Anterior vena cava (tissue), 1 donor: ENCODE measurements around a stretch of chr16.

DNA sequence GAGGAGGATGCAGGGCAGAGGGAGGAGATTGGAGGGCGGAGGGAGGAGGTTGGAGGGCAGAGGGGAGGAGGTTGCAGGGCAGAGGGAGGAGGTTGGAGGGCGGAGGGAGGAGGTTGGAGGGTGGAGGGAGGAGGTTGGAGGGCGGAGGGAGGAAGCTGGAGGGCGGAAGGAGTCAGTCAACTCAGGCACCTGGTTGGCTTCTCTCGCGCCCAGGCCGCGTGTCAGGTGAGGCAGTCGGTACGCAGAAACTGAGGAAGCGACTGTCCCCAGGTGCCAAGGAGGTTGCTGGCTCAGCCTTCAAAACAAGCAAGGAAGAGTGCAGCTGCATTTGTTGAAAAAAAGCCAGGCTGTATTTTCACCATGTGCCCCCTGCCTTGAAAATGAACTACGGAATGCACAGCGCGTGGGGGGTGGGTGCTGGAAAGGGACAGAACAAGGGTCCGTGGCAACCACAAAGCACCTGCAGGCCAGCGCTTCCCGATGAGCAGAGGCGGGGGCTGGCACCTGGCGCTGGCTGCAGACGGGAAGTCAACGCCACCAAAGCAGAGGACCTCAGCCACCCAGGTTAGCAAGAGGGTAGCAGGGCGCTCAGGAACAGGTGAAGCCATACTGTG, 64.9 kb downstream of the KLHDC4 start:
- PRO-cap, result no peak

GRCh38 chr16:87762276-87763258, 3.2 kb downstream of the KLHDC4 start:
- PRO-cap, result no peak

DNA sequence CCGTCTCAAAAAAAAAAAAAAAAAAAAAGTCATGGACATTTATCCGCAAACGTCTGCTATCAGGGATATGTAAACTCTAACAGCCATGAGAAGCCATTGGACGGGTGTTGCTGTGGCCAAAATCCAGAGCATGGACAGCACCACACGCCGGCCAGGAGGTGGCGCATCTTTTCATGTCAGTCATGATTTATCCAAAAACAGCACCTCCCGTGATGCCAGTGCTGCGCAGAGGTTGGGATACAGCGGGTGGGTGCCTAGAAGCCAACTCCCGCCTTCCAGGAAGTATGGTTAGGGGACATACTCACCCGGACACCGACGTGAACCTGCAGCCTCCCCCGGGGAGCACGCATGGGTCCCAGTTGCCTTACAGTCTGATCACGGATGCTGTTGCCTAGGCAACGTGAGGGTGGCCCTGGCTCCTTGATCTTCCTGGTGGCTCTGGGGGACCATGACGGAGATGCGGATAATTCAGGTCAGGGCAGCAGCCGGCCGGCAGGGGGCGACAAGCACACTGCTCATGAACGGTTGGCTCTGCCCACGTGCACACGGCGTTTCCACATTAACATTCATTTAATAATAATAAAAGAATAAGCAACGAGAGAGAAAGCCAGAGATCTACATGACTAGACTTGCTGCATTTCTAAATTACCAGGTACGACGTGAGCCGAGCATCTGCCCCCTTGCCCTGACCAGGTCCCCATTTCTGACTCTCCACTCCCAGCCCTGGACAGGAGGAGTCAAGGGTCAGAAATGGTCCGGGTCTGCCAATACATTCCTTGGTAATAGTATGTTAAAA, 12.0 kb upstream of the KLHDC4 start:
- PRO-cap, result no peak

DNA sequence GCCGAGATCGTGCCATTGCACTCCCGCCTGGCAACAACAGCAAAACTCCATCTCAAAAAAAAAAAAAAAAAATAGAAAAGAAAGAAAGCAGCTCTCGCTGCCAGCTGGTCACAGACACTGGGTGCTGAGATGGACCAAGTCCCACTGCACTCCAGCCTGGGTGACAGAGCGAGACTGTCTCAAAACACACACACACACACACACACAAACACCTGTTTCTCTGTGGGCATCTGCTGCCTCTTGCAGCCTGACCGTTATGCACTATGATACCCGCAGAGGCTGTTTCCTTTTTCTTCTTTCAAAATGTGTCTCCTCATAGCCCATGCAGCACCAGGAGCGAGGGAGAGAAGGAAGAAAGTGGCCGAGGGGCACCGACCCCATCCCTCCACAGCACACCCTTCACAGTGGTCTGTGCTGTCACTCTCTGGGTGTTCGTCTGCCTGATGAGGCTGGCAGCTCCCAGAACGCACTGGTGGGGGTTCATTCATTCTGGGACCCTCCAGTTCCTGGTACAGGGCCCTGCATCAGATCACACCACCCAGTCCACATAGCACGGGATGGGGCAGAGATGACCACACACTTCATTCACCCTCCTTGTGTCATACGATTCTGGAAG, 37.0 kb upstream of the KLHDC4 start:
- PRO-cap, result no peak

DNA sequence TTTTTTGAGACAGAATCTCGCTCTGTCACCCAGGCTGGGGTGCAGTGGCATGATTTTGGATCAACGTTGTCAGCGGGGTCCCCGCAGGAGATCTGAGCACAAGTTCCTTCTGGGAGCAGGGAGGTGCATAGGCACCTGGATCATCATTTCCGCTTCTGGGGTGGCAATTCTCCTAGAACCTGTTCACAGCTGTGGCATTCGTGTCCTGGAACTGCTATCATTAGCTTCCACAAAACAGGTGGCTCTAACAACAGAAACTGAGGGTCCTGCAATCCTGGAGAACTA, 43.3 kb upstream of the KLHDC4 start:
- PRO-cap, result no peak

DNA sequence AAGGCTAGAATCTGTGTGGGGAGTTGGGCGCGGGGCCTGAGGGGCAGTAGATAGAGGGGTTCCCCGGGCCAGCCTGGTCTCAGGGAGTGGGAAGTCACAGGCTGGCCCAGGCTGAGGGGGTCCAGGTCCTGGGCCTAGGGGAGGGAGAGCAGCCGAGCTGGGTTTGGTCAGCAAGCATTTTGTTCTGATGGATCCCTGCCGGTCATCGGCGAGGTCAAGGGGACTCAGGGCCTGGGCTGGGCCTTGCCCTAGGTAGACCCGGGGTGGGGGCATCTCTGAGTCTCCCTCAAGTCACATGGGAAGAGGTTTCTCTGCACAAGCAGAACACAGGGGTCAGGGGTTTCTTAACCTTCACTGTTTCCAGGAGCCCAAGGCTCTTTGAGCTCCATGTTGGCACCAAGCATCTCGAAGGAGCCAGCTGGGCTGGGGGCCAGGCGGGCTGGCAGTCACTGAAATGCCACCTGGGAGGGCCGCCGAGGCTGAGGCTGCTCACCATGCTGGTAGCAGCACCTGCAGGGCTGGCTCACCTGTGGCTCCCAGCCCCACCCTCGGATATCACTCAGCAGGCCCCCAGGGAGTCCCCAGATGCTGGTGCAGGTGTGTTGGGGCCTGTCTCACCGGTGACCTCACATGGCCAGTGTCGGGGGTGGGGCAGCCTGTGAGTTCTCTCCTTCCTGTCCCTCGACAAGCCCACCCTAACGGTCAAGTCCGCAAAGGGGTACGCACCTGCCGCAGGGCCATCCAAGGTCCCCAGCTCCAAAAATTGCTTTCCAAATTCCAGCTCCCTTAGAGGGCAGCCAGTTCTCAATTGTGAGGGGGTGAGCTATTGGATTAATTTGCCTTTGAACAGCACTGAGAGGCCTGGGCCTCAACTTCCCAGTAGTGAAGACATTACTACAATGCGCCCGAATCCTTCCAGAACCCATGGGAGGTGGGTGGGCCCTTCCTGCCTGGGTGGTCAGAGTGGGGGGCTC, 40.9 kb downstream of the SLC7A5 start:
- PRO-cap, result no peak

DNA sequence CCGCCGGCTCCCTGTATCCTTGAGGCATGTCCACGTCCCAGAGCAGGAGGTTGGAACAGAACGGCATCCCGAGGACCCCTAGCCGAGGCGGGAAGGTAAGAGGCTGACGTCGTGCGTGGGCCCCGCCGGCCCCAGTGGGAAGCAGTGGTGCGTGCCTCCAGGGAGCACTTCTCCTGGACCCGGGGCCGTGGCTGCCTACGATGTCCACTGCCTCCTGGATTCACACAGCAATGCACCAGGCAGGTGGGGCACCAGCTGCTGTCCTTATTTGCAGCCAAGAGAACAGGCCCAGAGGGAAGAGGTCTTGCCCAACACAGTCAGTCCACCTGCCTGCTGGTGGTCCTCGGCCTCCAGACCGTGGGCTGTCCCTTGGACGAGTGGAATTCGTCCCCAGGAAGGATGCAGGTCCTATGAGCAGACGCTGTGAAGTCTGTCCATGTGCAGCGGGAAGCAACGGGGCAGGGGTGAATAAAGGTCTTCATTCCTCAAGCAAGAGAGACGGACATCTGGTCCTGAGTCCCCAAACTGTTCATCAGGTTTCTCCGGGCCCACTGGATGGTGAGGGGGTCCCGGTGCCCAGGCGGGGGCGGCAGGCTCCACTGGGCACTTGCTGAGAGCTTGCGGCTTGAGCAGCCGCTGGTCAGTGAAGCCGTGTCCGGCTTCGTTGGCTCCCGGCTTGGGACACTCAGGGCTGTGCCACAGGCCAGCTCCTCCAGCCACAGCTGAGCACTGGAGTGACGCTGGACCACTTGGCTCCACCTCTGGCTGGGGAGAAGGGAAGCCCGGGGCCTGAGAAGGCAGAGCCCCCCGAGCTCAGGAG, 38.3 kb downstream of the SLC7A5 start:
- PRO-cap, result no peak

GRCh38 chr16:87842357-87842959, 26.8 kb downstream of the SLC7A5 start:
- PRO-cap, result no peak

GRCh38 chr16:87851243-87852104, 17.8 kb downstream of the SLC7A5 start:
- PRO-cap, result no peak

GRCh38 chr16:87870403-87871283, 1.3 kb upstream of the SLC7A5 start:
- PRO-cap, result no peak

GRCh38 chr16:87921386-87921943, 14.9 kb downstream of the CA5A start:
- PRO-cap, result no peak

GRCh38 chr16:87952141-87952744, 1.0 kb downstream of the BANP start:
- PRO-cap, result no peak

DNA sequence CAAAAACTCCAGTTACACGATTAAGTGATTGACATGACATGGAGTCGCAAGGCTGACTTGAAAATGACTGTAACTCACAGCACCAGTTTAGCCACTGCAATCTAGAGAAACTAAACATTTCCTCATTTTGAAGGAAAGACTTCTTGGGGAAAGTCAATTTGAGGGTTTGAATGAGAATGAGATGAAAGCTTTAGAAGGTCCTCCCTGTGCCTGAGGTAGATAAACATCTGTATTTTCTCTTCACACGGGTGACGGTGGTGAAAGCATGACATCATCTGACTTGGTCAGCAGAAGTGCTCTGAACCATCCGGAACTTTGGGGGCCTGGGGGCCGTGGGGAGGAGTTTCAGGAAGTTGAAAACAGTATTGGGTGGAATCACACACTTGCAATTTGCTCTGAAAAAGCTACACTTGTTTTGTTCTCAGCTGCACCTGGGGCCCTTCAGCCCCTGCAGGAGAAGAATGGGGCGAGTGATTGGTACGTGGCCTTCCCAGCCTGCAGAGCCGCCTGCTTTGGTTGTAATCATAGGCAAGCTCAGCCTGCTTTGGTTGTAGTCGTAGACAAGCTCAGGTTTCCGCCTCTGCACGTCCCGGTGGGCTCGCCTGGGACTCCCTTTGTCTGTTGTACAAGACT, 5.0 kb downstream of the BANP start:
- PRO-cap, result no peak

- PRO-cap, result no peak
These were observed 5.7 kb downstream of the BANP start for GRCh38 chr16:87956780-87957416.

DNA sequence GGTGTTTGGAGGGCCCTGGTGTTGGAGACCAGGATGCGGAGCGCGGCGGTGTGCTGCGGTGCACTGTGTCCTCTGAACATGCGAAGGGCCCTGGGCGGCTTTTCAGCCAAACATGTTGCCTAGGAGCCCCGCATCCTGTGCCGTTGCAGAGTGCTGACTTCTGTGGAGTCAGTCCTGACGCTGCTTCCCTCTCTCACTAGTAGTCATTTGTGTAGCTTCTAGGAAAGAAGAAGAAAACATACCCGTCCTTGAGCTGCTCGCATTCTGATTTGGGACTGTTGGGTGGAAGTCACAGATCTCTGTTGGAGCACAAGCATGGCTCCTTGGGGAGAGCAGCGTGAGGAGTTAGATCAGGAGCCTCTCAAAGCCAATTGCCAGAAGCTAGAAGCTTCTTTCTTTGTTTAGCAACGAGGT, 42.8 kb downstream of the BANP start:
- PRO-cap, result no peak

- PRO-cap, result no peak
These were observed 92.9 kb downstream of the BANP start for GRCh38 chr16:88043999-88044635.

DNA sequence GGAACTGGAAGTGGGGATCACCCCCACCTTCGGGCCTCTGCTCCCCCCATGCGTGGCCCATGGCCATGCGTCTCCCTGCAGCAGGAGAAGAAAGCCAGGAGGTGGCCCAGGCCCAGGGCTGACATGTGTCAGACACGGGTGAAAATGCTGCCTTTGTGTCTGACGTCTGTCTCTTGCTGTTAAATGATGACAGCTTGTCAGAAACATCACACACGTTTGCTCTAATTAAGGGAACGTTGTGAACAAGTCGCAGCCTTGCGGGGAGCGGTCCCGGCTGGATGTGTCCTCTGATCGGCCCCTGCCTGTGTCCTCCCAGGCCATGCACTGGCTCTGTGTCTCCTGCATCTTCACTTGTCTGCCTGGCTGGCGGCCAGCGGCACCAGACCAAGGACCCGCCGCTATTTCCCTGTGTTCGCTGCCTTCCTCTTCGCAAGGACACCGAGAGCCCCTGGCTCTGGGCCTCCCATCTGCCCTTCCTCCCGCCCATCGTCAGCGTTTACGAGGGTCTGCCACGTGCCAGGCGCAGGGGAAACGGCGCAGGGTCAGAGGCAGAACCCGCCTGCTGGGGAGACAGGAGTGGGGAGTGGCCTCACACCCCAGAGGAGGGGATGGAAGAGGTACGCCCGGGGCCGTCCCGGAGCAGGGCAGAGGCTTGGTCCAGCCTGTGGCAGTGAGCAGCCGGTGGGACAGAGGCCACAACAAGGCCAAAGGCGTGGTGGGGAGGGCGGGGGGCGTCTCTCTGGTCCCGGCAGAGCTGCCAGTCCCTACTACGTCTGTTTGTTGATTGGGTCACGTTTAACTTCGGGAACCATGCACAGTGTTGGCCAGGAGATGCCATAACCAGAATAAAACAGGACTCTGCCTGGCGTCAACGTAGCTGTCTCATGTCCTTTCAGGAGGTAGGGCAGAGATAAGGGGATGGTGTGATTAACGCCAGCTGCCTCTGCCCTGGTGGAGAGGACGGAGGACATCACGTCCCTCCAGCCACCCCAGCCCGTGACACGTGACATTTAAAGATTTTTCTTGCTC, 192.6 kb downstream of the BANP start:
- PRO-cap, result no peak

GRCh38 chr16:88234231-88235436, 148.1 kb upstream of the ZNF469 start:
- PRO-cap, result bidirectional peak, plus-strand start at chr16:88234934, minus-strand start at chr16:88234716

DNA sequence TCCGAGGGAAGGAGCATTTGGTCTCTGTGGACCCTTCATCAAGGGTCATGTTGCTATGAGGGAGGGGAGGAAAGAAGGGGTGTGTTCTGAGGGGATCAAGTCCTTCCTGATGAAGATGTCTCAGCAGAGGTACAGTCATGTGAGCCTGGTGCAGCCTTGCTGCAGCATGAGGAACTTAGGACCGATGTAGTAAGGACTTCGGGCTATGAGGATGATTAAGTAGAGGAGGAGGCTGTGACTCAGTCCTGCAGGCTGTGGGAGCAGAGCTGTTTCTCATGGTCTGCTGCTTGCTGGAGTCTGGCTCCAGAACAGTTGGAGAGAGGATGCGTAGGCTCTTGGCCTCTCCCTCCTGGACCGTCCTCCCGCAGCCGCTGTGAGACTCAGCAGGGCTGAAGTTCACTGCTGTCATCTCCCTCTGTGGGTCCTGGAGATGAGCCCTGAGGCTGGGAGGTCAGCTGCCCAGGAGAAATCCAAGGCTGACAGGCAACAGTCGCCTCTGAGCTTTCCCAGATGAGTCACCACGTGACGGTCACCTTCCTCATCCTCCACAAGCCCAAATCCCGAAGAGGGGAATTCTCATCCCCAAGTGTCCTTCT, 137.6 kb upstream of the ZNF469 start:
- PRO-cap, result unidirectional peak, plus-strand start at position 306 of the sequence

DNA sequence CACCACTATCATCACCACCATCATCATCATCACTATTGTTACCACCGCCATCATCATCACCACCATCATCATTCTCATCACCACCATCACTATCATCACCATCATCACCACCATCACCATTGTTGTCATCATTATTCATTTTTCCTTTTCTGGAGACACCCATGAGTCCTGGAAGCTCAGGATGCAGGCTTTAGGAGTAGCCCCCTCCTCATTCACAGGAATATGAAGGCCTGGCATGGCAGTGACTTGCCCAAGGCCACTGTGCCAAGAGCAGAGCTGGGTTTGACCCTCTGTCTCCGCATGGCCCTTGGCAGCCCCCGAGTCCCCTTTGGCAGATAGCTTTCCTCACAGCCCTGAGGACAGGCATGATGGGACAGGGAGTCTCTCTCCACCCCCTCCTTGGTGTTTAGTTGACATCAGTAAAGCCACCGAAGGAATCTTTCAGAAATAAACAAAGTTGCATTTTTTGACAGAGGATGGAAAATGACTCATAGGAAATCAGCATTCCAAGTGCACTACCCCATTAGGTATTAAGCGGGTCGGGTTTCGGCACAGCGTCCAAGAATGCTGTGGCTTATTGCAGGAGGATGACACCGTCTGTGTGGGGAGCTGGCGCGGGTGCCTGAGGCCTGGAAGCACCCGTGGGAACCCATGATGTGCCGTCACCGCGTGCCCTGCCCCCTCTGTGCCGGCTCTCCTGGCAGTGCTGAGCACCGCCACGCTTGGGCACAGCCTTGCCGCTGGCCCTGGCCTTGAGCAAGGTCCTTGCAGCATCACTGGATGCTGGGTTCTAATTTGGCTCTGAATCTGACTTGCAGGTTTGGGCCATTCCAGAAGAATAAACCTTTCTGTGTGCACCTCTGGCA, 50.8 kb upstream of the ZNF469 start:
- PRO-cap, result no peak